ENCODE measurements around a stretch of chr6.

- RRBS, result no CpG with 5 or more reads among the region's 8 CpGs
These were observed 47.0 kb downstream of the ZDHHC14 start for GRCh38 chr6:157427947-157428454.

DNA sequence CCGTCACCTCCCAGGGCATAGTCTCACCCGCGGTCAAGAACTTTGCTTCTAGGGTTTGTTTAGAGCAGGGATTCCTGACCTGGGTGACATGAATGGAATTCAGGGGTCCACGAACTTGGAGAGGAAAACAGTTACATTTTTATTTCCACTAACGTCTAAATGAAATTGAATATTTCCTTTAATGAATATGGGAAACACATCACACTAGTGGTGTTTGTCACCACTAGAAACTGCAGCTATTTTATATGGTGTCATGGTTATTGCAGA is 216.4 kb upstream of the SNX9 start:
- RRBS, result no CpG with 5 or more reads among the region's 5 CpGs

DNA sequence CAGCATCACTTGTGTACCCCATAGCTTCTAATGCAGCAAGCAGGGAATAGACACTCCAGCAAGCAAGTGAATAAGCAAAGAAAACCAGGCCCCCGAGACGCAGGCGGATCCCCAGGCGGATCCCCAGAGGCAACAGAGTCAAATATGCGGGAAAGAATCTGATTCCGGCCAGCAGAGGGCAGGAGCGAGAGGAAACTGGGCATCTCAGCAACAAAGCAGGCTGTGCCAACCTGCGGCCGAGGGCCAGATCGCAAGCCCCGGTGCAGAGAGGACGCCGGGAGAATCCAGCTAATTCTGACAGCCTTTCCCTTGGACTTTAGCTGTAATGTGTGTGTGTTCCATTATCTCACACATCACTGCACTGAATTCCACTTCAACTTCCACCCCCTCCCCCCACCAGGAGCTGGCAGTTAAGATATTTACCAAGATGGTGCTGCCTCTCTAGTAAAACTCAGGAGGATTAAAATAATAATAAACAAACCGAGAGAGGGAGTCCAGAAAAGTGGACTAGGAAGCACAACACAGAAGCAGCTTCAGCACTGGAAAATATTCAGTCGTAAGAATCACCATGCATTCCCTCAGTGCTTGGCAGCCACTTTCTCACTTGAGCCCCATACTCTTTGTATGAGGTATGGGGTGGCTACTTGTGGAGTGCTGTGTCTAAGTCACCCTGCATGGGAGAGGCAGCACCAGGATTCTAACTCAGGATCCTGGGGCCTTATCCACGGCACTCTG is 66.2 kb upstream of the SNX9 start:
- RRBS, result 8% methylated on average over 6 of the region's 16 CpGs

DNA sequence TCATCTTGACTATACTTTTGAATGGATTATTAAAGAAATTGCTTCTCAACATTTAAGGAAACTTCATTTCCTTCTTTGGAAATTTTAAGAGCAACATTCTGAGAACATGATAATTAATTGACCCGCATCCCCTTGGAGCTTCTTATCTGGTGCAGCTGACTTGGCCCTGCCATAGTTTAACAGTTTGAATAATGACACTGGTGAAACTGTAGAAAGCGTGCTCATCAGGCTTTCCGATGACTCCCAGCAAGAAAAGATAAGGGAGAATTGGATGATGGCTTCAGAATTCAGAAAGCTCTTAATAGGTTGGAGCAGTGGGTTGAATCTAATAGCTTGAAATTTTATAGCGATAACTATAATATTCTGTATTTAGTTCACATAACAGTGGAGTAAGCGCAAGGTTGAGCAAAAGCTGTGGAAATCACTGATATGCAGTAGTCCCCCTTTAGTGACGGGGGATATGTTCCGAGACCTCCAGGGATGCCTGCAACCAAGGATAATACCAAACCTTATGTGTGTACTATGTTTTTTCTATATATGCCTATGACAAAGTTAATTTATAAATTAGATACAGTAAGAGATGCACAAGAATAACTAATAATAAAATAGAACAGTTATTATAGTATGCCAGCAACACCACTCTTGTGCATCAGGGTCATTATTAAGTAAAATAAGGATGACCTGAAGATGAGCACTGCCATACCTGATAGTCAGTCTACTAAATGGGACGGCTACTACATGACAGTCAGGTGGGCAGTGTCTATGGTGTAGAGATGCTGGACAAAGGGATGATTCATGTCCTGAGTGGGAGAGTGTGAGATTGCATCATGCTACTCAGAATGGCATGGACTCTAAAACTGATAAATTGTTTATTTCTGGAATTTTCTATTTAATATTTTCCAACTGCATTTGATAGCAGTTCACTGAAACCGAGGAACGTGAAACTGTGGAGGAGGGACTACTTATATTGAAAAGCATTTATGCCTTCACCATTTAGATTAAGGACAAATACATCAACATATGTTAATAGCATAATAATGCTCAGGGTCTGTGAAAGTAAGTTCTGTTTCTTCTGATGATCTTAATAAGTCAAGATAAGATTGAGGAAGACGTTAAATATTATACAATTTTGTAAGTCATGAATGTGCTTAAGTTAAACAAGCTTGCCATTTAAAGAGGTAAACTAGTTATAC is 38.6 kb downstream of the SNX9 start:
- RRBS, result no CpG with 5 or more reads among the region's 11 CpGs

DNA sequence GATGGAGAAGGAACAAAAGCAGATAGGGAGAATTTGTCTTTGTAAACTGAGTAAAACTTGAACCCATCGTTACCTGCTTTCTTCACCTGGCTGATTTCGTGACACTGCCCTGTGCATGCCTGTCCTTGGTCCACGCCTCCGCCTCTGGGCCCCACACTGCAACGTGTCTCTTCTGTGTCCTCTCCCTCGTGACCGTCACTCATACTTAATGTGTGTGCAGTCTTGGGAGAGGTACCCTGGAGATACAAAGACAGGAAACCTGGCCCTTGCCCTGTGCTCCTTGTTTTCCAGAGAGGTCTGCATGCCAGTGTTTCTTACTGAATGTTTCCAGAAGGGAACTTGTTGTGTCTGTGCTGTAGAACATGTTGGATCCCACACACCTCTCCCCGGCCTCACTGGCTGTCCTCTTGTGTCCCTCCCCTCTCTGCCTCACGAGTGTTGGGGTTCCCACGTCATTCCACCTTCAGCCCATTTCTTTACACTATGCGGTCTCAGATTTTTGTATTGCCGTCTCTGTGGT is 45.8 kb downstream of the SNX9 start:
- RRBS, result no CpG with 5 or more reads among the region's 12 CpGs

DNA sequence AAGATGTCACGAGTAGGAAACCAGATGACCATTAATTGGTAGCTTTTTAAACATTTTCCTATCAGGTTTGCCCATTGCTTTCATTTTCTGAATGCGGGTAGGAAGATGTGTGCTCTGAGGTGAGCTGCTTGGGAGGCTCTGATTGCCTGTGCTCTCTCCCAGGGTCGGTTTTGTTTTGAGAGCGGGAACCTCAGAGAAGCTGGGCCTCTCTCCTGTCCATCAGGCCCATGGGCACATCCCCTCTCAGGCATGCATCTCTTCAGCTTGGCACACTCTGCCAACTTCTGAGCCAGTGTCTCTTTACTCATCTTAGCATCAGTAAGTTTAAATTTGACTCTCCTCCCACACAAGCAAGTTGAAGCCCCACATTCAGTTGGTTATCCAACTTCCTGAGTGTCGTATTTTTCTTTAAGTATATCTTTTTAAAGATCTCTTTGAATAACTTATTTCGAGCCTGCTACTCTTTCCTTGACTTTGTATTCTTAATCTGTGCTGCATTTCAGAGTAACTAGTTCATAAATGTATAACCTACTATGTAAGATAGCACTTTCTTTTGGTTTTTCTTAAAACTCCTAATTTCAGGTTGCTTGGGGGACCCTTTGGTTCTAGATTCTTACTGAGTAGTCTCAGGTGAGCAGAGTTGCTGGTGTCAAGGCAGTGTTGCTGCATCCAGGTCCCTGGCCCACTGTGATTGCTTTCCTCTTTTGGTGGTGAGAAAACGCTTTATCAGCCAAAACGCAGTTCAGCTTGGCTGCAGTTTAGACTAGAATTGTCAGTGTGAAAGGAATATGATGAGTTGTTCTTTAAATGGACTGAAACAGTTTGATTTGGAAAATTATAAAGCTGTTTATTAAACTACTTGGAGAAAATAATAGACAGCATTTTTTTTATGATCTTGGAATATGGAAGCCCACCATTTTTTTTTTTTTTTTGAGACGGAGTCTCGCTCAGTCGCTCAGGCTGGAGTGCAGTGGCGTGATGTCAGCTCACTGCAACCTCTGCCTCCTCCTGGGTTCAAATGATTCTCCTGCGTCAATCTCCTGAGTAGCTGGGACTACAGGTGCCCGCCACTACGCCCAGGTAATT is 54.8 kb downstream of the SNX9 start:
- RRBS, result no CpG with 5 or more reads among the region's 15 CpGs

DNA sequence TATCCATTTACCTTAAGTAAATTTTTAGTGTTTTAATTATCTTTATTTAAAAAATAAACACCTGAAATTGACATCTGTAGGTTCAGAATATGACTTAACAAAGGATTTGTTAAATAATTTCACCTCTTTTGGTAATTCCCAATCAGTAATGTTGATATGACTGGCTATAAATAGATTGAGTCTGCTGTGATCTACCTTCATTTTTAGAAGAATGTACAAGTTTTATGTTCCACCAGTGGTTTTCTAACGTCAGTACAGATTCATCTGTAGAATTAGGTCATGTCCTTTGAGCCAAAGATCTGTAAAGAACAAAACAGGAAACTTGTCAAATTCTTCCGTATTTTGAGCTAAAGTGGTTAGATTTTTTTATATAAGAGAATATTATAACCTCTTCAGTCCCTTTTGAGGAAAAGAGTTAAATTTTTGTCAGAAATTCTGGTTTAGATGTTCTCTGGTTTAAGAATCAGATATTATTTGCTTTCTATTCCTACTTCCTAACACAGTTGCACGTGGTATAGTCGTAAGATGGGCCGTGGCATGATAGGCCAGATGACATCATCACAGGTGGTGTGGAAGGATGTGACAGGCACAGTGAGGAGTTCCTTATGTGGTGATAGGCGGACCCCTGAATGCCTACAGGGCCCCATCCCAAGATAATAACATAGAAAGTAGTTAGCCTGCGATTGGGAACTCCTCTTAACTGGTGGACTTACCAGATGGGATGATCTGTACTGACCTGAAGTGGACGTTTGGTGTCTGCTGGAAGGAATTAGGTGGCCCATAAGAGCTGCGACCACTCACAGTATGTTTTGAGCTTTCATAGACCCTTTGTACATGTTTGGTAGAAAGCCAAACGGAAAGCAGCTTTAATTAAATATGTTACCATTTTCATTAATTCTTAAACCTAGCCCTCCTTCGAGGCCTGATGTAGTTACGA is 62.3 kb downstream of the SNX9 start:
- RRBS, result no CpG with 5 or more reads among the region's 12 CpGs

- RRBS, result no CpG with 5 or more reads among the region's 4 CpGs
These were observed 66.8 kb downstream of the SNX9 start for GRCh38 chr6:157889727-157890397.

GRCh38 chr6:157928290-157929196 is 53.1 kb upstream of the SYNJ2 start:
- RRBS, result no CpG with 5 or more reads among the region's 19 CpGs

GRCh38 chr6:157935479-157936249 is 46.0 kb upstream of the SYNJ2 start:
- RRBS, result no CpG with 5 or more reads among the region's 14 CpGs

GRCh38 chr6:158016858-158017402 is 35.3 kb downstream of the SYNJ2 start:
- RRBS, result no CpG with 5 or more reads among the region's 18 CpGs

- RRBS, result no CpG with 5 or more reads among the region's 8 CpGs
These were observed 86.7 kb downstream of the SYNJ2 start for GRCh38 chr6:158068261-158068809.

DNA sequence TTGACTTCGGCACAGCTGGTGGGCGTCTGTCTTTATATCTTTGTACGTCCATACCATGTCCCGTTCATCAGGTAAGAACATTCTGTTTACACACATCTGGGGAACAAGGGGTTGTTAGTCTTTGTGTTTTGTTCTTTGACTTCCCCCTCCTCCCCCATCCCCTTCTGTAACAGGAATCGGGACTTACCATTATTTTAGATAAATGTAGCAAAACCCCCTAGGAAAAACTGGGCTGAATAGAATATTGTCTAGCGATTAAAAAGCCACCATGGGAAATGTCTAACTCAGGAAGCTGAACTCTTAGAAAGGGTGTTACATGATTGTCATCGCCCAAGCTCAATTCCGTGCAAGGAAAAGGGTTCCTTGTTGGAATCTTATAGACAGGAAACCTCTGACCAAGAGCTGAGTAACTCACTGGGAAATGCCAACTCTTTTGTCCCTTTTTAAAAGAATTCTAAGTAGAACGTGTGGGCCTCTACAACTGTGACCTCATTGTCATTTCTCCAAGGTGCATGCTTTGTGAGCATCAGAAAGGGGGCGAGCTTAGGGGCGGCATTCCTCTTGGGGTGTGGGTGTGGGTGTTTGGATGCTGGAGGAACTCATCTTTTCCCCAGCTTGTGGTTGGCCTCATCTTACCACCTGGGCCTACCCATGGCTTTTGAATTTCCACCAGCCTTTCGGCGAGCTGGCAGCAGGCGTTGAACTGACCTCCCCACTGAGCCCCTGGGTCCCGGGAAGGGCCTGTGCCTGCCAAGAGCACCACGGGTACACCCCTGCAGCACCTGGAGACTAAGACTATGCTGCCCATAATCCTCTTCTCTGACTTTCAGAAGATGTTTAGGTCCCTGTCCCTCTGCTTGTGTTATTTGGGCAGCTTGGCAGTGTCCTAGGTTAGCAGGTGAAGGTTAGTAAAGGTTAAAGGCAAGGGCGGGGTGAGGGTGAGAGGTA is 88.2 kb downstream of the SYNJ2 start:
- RRBS, result no CpG with 5 or more reads among the region's 17 CpGs

DNA sequence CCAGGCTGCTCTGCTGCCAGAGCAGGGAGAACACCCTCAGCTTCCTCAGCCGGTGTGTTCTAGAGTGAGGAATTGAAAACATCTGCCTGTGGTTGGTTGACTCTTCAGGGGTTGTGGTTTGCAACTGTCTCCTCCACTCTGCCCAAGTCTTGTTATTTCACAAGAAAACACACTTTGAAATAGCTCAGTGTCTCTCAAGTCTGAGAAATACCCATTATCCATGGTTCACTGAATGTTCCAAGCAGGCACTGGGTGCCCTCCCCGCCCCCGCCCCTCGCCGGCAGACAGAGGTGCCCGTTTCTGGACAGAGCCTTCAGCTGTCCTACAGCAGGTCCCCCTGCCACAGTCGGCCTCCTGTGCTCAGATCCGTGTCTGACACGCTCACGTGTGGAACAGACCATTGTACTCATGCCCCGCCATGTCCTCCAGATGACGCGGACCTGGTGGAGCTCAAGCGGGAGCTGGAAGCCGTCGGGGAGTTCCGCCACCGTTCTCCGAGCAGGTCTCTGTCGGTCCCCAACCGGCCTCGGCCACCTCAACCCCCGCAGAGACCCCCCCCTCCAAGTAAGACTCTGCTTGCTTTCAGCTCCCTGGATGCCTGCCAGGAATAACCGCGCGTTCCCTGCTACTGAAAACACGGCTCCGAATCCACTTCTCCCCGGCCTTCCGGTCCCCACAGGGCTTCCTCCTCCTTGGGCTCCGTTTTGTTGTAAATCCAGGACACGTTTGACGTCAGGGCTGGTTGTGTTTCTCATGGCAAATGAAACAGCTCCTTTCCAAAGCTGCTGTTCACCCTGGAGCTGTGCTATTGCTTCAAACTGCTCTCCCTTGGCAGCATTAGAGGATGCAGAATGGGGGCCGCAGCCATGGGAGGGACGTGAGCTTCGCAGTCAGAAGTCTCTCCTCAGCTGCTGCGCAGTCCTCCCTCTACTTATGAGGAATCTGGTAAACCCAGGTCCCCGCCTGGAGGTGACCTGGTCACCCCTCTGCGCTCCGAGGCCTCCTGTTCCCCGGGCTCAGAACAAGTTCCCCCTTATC is 81.3 kb downstream of the SERAC1 start:
- RRBS, result no CpG with 5 or more reads among the region's 41 CpGs

- RRBS, result 2% methylated on average over 29 of the region's 42 CpGs
These were observed 63.3 kb downstream of the GTF2H5 start for GRCh38 chr6:158231344-158231960.

GRCh38 chr6:158503733-158504266 is 56.1 kb upstream of the TMEM181 start:
- RRBS, result no CpG with 5 or more reads among the region's 25 CpGs

DNA sequence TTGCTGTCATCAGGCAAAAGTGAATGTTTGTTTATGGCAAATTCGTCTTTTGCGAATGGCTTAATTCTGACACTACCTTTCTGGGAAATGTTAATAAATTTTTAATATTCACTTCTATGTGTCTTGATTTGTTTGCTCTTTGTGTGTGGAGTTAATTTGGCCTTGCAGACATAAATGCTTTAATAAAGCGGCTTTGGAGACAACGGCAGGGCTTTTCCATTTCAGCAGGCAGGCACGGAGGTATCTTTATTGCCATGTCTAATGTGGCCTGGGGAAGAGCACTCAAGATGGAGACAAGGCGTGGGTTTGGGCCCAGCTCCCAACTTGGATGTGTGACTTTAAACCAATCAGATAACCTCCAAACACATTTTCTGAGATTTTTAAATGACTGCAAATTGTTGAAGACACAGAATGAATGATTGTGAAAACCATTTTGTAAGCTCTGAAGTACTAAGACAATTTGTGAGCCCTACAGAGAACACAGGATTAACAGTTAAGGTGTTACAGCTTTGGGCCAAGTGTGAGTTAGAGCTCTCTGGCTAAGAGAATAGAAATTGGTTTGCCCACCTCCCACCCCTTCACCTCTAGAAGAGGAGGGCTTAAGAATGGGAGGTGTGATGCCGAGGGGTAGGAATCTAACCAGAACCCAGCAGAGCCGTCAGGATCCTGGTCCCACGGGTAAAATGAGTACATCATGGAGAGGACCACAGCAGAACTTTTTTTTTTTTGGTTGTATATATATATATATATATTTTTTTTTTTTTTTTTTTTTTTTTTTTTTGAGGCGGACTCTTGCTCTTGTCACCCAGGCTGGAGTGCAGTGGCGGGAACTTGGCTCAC is 9.0 kb downstream of the DYNLT1 start:
- RRBS, result no CpG with 5 or more reads among the region's 11 CpGs

DNA sequence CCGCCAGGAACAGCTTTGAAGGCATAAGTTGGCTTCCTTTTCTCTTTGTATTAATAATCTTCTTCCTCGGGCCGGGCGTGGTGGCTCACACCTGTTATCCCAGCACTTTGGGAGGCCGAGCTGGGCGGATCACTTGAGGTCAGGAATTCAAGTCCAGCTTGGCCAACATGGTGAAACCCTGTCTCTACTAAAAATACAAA is 23.8 kb downstream of the SYTL3 start:
- RRBS, result no CpG with 5 or more reads among the region's 6 CpGs

GRCh38 chr6:158674378-158675064 is 24.7 kb downstream of the SYTL3 start:
- RRBS, result no CpG with 5 or more reads among the region's 14 CpGs

- RRBS, result 71% methylated on average over 1 of the region's 12 CpGs
These were observed 37.3 kb downstream of the SYTL3 start for GRCh38 chr6:158686751-158688050.

All from foreskin fibroblast (primary cell).